Left ventricle myocardium (tissue), 1 donor: ENCODE data around the genes DKC1 and SPRY3.

DNA sequence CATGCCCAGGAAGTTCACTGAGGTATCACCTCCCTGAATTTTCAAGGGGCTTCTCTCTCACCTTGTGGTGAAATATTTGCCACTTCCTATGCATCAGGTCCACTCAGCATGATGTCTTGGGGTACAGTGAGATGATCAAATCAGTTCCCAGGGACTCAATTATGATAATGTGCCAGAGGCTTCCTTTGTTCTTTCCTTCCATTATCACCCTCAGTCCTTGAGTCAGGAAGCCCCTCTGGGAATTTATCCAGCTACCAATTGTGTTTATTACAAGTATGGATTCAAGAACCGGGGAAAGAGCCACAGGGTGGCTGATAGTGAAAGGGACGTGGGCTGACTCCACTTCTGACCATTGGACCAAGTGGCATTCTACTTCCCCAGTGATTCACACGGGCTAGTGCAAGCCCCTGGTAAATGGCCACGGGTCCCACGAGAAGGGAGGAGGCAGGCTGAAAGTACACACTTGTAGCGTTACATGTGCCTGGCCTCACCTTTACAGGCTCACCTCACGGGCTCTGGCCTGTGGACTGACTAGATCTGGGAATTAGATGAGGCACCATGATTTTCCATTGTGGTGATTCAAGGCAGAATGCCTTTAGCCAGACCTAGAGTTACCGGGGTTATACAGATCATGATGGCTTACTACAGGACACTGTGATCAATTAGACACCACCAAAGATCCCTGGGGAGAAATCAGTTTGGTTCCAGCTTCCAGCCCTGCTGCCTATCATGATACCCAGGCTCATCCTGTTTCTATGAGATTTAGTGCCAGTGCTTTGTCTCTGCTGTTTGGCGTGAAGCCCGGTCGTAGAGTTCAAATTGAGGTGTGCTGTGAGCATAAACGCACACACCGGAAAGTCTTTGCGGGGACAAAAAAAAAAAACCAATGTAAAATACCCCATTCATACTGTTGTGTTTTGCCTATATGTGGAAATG lies 1.0 kb upstream of the DKC1 start:
- PRO-cap = no peak

- PRO-cap = bidirectional peak, plus-strand start at chrX:154762853, minus-strand start at chrX:154762599
These were observed at the start of gene DKC1 for GRCh38 chrX:154762686-154763697. DKC1 (plus strand) TSS chrX:154762864.

DNA sequence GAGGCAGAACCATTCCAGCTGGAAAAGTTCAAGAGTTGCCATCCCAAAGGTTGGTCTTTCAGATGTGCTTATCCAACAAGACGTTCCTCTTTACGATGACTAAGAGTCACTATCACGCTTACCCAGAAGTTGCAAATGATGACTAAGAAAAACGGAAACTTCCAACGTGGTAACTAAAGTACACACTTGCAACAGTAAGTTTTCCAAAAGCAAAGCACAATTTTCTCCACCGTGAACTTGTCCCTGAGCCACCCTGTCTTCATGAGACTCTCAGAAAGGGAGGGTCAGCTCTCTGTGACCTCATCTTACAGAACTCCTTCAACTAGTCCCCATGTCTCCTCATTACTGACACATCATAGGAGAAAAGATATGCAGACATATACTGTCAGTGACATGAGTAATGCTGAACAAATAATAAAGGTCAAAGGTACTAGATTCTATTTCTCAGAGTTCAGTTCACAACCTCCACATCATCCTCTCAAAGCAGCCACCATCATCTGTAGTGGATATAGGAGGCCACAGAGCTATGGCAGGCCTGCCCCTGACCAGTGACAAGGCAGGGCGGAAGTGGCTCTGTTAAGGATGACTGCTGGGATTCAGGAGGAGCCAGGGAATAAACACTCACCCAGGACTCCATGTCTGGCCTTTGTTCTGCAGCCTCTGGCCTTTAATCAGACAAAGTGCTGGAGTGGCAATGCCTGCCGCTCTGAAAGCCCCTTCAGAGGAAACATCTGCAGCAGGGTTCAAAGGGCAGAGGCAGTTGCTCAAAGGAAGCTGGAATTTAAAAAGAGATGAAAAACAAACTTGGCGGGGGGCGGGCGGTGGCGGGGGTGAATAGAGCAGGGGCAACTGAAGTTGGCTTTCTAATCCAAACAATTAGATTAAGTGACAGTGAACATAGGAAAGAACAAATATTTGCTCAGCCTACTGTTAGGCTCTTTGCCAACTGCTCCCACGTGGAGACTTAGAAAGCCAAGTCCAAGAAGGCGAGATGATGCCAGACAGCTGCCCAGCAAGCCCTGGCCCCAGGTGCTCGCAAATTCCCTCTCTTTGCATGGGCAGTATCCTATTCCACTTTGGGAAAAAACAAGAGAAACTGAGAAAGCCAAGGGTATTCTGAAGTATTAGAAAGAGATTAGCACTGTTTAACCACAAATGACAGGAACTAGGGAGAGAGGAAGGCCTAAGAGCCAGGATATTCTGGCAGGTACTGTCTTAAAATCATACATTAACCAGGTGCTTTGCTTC lies 5.7 kb downstream of the MPP1 start:
- PRO-cap = no peak

DNA sequence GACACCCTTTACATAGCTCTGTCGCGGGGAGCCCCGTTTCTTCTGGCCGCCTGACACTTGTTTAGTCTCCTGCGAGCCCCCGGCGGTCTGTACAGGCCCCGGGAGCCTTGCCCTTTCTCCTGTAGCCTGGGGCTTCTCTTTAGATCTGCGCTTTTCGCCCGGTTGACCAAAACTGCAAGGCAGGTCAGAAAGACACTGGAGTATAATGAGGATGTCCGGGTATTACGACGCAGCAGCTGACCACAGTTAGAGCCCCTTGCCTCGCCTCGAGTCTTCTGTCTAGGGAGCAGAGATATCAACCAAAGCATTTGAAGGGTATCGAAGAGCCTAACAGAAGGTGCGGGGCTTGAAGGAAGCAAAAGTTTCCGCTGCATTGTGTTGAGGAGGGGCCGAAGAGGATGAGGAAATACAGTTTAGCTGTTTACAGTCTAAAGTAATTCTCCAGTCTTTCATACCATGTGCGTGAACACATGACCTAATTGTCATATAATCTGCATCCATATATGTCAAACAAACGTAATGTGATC lies 525 bp downstream of the BRCC3 start:
- PRO-cap = unidirectional peak, minus-strand start at position 176 of the sequence

- PRO-cap = no peak
These were observed 3.5 kb downstream of the CLIC2 start for GRCh38 chrX:155330847-155331430.

DNA sequence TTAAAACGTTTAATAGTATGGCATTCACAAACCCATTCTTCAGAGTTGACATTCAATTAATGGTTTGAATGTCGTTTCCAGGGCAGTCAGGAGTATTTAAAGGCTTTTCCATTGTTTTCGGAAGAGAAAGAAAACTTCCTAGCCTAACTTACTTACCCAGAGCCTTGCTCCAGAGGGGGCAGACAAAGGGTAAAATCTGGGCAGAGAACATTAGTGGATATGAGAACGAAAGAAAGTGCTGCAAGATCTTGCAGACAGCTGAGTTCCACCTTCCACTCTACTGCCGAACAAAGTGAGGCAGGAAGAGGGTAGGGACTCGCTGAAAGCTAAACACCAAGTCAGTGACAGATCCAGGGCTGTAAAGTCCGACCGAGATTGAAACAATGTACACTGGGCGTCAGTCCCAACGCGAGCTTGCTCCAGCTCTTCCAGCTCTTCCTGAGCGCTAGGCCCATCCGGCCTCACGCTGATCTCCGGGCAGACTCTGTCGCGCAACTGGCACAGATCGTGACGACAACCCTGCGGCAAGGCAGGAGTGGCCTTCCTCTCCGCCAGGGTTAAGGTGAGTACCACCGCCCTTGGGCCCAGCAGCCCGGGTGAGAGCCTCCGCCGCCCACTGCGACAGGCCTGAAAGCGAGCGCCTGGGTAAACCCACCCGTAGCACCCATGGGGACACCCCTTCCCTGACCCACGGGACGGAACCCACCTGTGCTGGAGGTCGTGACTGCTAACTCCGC lies at the start of gene SPRY3:
TSS of gene SPRY3 (plus strand) at position 501 of the 737 bp plus-strand sequence.
- PRO-cap = bidirectional peak, plus-strand start at position 400 of the sequence, minus-strand start at position 392 of the sequence; bidirectional peak, plus-strand start at position 501 of the sequence, minus-strand start at position 486 of the sequence

GRCh38 chrX:155683618-155684345 lies 71.0 kb upstream of the TMLHE start:
- PRO-cap = no peak